Esophagus squamous epithelium (tissue), 4 donors: ENCODE results near the gene PPP2R2B.

DNA sequence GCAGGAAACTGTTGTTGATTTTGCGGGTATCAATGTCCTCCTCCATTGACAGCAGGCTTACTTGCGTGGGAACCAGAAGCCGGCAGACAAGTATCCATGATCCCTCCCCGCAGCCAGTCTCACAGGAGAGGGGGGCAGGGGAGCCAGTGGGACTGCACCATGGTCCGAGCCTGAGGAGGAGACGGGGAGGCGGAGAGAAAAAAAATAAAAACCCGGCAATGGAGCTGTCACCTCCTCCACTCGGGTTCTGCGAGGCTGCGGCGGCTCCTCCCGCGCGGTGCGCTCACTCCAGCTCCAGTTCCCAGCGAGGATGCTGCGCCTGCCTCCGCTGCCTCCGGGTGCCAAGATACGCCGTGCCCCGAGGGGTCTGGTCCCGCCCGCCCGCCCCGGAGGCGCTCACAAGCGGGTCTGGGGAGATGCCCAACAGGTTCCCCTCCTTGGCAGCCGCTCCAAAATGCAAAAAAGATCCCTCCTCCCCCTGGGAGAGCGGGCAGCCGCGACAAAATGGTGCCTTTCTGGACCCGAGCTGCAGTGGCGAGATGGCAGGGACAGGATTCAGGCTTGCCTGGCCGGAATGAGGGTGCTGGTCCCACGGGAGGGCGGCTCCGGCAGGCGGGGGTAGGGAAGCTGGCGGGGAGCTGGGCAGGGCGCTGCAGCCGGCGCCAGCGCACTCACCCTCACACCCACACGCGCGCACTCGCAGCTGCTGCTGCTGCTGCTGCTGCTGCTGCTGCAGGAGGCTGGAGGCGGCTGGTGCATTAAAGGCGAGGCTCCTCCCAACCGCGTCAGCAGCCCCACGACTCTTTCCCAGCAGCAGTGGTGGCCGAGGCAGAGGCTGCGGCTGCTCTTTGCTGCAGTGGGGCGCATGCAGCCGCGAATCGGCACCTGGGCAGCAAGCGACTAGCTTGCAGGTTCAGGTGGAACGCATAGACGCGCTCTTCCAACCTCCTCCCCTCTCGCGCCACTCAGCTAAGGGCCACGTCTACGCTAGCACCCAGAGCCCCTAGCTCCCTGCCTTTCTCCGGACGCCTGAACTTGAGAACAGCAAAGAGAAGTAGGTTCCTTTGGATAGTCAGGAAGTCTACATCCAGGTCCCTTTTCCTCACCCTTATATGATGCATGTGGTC is at the start of gene PPP2R2B:
PPP2R2B (minus strand) TSS at position 732 of the 1,127 bp plus-strand sequence.
- PRO-cap: unidirectional peak, plus-strand start at position 297 of the sequence; bidirectional peak, plus-strand start at position 813 of the sequence, minus-strand start at position 699 of the sequence
- RAMPAGE, long total RNA, 4 experiments: start-site peak on the minus strand in 3 of 4 experiments, centred at positions 731 to 734 of the sequence, 35 to 45 reads per replicate

- PRO-cap: no peak
- RAMPAGE, long total RNA, 4 experiments: no peak in any of the 4 experiments
Observed at GRCh38 chr5:147383154-147383580, 126.7 kb downstream of the DPYSL3 start.

DNA sequence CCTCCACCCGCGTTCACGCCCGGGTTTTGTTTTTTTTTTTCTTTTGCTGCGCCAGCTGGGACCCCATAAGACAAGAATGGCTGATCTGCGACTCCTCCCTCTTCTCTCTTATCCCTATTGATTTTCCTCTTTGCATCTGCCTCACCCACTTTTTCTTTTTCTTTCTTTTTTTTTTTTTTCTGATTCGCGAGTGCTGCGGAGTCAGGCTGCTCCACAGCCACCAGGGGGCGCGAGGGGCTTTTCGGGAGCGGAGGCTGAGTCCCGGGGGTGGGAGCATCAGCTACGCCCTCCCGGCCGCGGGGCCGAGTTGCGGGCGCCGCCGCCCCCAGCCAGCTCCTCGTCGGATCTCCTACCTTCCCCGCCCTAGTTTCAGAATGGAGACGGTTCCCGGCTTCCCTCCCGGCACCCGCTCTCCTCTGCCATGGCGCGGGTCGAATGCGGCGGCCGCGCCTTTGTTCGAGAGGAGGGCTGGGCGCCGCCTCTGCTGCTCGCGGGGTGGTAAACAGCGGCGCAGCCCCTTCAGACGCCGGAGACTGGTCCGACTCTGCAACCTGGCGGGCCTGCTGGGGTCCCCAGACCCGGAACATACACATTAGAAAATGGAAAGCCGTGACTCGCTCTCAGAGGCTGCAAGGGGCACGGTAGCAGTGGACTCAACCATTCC is 55.9 kb downstream of the DPYSL3 start:
- PRO-cap: bidirectional peak, plus-strand start at position 366 of the sequence, minus-strand start outside the sequence
- RAMPAGE, long total RNA, 4 experiments: no peak in any of the 4 experiments

- PRO-cap: bidirectional peak, plus-strand start at chr5:147484124, minus-strand start at chr5:147484044; bidirectional peak, plus-strand start at chr5:147484614, minus-strand start at chr5:147484322
- RAMPAGE, long total RNA, 4 experiments: no peak in any of the 4 experiments
Observed at GRCh38 chr5:147483828-147484783, 25.8 kb downstream of the DPYSL3 start.

GRCh38 chr5:147559780-147560204 is 49.9 kb upstream of the DPYSL3 start:
- PRO-cap: no peak
- RAMPAGE, long total RNA, 4 experiments: no peak in any of the 4 experiments

DNA sequence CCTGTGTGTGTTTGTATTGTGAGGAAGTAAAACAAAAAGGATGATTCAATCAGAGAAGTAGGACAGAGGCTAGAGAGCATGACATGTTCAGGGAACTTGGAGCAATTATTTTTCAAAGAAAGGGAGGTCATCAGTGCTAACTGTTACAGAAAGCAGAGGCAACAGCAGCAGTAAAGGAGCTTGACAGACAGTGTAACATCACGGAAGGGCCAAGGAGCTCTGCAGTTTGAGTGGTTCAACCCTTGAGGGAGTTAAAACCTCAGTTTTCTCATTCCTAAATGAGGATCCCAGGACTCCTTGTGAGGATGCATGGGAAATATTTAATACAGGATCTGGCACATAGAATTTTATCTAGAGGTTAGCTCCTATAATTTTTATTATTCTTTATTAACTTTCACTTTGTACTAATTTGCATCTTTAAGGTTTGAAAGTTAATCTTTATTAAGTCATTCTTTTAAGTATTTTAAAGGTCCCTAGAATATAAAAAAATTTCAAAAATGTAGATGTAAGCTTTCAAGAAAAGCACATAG is 13.0 kb downstream of the SPINK1 start:
- PRO-cap: no peak
- RAMPAGE, long total RNA, 4 experiments: no peak in any of the 4 experiments

GRCh38 chr5:147871581-147872574 is 6.6 kb upstream of the SCGB3A2 start:
- PRO-cap: no peak
- RAMPAGE, long total RNA, 4 experiments: no peak in any of the 4 experiments

DNA sequence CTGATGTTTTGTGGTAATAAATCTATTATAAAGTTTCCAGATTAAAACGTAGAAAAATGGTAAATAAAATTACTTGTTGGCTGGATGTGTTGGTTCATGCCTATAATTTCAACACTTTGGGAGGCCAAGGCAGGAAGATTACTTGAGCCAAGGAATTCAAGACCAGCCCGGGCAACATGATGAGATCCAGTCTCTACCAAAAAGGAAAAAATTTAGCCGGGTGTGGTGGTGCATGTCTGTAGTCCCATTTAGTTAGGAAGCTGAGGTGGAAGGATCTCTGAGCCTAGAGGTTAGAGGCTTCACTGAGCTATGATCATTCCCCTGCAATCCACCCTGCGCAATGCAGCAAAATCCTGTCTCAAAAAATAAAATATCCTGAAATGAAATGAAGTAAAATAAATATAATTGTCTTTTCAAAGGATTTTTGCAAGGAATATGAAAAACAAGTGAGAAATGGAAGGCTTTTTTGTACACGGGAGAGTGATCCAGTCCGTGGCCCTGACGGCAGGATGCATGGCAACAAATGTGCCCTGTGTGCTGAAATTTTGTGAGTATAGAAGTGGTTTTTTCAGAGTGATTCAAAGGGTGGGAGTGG is 30.3 kb downstream of the SPINK5 start:
- PRO-cap: bidirectional peak, plus-strand start at position 251 of the sequence, minus-strand start at position 250 of the sequence
- RAMPAGE, long total RNA, 4 experiments: start-site peak on the plus strand in 1 of 4 experiments, centred at position 482 of the sequence, 351 reads per replicate

GRCh38 chr5:148098861-148099509 is 35.2 kb downstream of the SPINK5 start:
- PRO-cap: no peak
- RAMPAGE, long total RNA, 4 experiments: start-site peak on the plus strand in 3 of 4 experiments, at chr5:148099234-148099313 at its widest, 165 to 468 reads per replicate

- PRO-cap: no peak
- RAMPAGE, long total RNA, 4 experiments: no peak in any of the 4 experiments
Observed at GRCh38 chr5:148385212-148386134, 1.7 kb downstream of the FBXO38 start.

DNA sequence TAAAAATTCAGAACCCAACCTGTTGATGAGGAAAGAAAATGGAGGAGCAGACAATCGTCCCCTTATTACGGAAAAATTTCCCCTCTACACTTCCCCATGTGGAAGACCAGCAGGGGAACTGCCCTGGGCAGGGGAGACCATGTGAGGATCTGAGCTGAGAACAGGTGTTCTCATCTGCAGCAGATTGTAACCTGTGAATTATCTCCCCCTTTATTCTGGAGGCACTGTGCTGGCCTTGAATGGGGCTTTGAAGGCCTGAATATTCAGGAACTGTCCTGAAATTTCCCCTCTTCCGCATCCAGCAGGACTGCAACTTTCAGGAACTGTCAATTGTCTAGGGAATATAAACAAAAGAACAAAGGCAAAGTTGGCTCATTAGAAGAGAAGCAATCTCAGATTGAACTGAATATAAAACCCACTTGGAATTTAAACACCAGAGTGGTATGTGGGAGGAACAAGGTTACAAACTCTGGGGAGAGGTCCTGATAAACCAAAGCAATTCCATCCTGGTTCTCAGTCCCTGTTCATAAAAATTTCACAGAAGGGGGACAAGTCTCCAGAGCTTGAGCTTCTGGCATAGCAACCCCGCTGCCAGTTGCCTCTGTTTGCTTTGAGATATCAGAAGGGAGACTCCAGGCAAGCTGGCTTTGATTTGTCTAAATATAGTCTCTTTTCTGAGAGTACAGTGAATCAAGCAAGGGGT is 47.3 kb downstream of the ADRB2 start:
- PRO-cap: no peak
- RAMPAGE, long total RNA, 4 experiments: no peak in any of the 4 experiments

- PRO-cap: no peak
- RAMPAGE, long total RNA, 4 experiments: no peak in any of the 4 experiments
Observed at GRCh38 chr5:149161003-149161770, 19.9 kb downstream of the ABLIM3 start.

DNA sequence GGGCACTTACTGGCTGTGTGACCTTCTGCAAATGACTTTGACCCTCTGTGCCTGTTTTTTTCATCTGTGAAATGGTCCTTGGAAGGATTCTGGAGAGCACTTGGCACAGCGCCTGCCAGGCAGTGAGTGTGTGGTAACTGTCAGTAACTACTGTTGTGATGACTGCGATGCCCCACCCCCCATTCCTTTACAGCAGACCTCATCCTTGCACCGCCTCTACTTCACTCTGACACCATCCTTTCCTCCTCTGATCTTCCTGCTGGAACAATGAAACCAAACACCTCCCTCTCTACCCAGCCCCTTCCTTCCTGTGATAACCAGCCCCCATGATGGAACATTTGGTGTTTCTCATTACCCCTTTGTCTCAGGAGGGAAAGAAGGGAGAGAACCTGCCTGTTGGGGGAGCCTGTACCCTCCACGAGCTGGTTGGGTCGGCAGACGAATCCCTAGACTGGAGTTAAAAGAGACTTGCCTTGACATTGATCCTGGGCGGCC is 34.4 kb upstream of the GRPEL2 start:
- PRO-cap: no peak
- RAMPAGE, long total RNA, 4 experiments: no peak in any of the 4 experiments

DNA sequence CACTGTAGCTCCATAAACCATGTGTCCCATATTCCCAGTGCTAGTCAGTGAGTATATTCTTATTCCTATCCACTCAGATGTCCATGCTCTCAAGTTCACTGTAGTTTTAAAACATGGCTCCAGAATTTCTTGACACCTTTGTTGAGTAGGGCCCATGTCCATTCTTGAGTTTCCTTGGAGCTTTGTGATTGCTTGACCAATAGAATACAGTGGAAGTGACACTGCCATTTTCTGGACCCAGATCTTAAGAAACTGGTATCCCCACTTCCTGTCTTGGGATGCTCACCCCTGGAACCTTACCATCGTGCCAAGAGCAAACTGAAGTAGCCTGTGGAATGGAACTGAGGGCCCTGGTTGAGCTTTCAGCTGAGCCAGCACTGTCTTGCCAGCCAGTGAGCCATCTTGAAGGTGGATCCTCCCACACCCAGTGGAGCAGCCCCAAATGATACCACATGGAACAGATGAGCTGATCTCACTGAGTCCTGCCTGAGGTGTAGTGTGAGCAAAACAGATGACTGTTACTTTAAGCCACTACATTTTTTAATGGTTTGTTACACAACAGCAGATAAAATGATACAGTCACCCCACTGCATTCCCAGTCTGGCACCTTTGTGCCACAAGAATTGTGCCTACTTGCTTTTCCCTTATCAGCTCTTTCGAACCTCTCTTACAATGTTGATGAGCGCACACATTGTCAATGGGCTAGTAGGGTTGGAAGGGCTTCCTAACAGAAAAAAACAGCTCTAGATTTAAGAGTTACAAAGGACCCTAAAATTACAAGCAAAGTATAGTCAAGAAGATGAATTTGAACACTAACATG is 2.2 kb upstream of the PCYOX1L start:
- PRO-cap: no peak
- RAMPAGE, long total RNA, 4 experiments: no peak in any of the 4 experiments

- PRO-cap: unidirectional peak, minus-strand start at chr5:149382662
- RAMPAGE, long total RNA, 4 experiments: no peak in any of the 4 experiments
Observed at GRCh38 chr5:149382441-149383038, 3.4 kb upstream of the IL17B start.

- PRO-cap: no peak
- RAMPAGE, long total RNA, 4 experiments: no peak in any of the 4 experiments
Observed at GRCh38 chr5:149390132-149390363, 11.0 kb upstream of the IL17B start.

DNA sequence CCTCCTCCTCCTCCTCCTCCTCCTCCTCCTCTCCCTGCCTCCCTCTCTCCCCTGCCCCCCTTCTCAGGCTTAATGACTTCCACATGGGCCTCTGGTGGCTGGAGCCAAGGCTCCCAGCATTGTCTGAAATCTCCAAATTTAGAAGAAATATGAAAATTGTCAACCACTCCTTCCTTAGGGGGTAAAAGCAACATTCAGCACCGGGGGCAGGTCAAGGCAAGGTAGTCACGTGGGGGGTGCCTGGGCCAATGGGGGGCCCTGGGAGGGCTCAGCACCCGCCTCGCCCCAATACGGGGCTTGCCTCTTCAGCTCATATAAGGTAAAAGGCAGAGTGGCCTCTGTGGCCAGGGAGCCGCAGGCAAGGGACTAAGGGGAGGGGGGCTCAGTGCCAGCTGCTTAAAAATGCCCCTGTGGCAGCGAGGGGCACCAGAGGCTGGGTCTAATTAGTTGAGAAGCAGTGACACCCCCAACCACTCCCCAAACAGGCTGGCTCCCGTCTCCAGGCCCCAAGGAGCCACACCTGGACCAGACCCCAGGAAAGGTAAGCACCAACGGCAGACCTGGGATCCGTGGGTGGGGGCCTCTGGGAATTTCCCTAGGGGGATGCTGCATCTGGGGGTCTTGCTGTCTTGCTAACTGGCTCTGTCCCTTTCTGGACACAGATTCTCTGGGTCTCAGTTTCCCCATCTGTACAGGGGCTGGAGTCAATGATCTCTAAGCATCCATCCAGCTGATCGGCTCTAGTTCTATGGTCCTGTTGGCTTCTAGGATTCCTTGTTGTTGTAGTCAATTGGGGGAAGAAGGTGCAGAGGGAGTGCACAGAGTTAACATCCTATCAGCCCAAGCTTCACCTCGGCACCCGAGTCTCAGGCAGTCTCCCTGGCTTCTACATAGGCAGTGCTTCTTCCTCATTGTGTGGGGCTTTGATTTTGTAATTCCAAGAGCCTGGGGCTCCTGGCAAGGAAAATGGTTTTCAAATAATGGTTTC is 27.7 kb upstream of the IL17B start:
- PRO-cap: bidirectional peak, plus-strand start at position 329 of the sequence, minus-strand start outside the sequence; unidirectional peak, plus-strand start at position 473 of the sequence; unidirectional peak, plus-strand start at position 789 of the sequence; bidirectional peak, plus-strand start outside the sequence, minus-strand start at position 888 of the sequence
- RAMPAGE, long total RNA, 4 experiments: start-site peak on the plus strand in 3 of 4 experiments, centred at positions 332 to 425 of the sequence, 38 to 547 reads per replicate

- PRO-cap: no peak
- RAMPAGE, long total RNA, 4 experiments: no peak in any of the 4 experiments
Observed at GRCh38 chr5:149425513-149426129, 46.5 kb upstream of the IL17B start.

DNA sequence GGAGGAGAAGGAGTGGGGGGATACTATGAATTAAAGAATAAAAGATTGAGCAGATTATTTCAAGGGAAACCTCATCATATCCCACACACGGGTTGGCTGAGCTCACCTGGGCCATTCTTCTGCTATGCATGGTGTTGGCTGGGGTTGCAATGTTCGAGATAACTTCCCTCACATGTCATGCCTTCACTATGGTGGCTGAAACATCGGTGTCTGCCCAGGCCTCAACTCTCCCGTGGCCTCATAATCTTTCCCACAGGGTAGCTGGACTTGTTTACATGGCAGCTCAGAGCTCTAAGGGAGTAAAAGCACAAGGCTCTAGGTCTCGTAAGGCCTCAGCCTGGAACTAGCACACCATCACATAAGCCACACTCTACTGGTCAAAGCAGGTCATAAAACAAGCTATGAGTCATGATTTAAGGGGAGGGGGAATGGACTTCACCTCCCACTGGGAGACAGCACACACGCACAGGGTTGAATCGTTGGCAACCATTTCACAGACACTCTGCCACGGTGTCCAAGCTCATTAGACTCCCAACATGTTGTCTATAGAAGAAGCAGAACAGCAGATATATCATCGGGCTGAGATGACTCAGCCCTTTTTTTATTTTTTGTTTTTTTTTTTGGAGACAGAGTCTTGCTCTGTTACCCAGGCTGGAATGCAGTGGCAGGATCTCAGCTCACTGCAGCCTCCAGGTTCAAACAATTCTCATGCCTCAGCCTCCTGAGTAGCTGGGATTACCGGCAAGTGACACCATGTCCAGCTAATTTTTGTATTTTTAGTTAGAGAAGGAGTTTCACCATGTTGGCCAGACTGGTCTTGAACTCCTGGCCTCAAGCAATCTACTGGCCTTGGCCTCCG is 66.8 kb upstream of the IL17B start:
- PRO-cap: unidirectional peak, plus-strand start at position 500 of the sequence; unidirectional peak, minus-strand start at position 545 of the sequence
- RAMPAGE, long total RNA, 4 experiments: no peak in any of the 4 experiments

- PRO-cap: bidirectional peak, plus-strand start at chr5:149452505, minus-strand start at chr5:149452509
- RAMPAGE, long total RNA, 4 experiments: no peak in any of the 4 experiments
Observed at GRCh38 chr5:149451801-149452915, 73.1 kb upstream of the IL17B start.